Cardiac atrium fibroblast (primary cell): ENCODE data around the genes RAB11FIP5, NOTO and BOLA3.

GRCh38 chr2:72354712-72355033 is 207.0 kb upstream of the CYP26B1 start:
- RAMPAGE, long total RNA: no peak

DNA sequence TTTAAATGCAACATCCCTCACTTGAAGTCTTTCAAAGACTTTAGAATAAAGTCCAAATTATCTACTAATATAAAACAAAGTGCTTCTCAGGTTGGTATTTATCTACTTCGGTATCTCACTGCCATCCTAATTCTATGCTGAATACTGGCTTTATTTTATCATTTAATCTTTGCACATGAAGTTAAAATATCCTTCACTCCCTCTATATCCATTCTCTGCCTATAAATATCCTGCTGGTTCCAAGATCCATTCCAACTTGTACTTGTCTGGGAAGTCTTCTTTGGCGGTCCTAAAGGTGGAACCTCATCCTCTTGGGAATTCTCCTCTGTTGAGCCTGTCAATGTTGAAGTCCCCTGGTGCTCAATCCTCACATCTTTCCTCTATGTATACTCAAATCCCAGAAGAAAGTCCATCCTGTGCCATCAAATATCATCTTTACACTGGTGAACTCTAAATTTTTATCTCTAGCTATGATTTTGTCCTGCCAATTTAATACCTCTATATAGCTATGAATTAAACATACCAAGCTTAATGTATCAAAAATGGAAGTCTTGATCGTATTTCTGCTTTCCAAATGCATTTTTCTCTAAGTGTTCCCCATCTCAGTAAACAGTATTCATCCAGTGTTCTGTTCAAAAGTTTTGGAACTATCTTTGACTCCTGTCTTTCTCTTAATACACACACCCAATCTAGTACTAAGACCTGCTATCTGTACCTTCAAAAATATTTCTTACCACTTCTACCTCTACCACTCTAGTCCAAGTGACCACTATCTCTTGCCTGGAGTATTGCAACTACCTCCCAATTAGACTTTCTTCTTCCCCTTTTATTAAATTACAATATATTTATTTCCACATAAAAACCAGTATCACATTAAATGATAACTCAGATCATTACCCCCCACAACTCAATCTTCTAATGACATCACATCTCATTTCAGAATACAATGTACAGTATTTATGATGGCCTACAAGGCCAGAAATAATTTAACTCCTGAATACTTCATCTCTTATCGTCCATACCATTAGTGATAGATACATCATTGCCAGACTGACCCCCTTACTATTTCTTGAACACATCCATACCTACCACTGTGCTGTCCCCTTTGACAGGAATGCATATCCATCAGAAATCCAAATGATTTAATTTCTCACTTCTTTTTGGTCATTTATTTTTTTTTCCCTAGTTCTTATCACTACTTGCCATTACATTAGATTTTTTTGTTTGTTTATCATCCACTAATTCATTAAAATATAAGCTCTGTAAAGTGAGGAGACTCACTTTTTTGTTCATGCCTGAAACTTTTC is 329.5 kb upstream of the CYP26B1 start:
- RAMPAGE, long total RNA: no peak

DNA sequence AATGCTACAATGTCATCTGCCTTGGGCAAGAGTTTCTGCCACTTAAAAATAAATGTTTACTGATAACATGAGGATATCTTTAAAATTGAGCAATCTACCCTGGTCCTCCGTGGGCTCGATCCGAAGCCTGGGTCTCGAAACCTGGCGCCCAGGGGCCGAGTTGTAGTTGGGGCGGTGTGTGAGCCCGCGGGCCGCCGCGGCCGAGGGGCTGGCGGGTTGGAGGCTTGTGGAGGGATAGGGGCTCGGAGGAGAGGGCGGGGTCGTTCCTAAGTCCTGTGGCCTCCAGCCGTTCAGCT is 2.4 kb downstream of the EMX1 start:
- RAMPAGE, long total RNA: no peak

- RAMPAGE, long total RNA: no peak
These were observed 18.0 kb downstream of the SFXN5 start for GRCh38 chr2:73053303-73054046.

DNA sequence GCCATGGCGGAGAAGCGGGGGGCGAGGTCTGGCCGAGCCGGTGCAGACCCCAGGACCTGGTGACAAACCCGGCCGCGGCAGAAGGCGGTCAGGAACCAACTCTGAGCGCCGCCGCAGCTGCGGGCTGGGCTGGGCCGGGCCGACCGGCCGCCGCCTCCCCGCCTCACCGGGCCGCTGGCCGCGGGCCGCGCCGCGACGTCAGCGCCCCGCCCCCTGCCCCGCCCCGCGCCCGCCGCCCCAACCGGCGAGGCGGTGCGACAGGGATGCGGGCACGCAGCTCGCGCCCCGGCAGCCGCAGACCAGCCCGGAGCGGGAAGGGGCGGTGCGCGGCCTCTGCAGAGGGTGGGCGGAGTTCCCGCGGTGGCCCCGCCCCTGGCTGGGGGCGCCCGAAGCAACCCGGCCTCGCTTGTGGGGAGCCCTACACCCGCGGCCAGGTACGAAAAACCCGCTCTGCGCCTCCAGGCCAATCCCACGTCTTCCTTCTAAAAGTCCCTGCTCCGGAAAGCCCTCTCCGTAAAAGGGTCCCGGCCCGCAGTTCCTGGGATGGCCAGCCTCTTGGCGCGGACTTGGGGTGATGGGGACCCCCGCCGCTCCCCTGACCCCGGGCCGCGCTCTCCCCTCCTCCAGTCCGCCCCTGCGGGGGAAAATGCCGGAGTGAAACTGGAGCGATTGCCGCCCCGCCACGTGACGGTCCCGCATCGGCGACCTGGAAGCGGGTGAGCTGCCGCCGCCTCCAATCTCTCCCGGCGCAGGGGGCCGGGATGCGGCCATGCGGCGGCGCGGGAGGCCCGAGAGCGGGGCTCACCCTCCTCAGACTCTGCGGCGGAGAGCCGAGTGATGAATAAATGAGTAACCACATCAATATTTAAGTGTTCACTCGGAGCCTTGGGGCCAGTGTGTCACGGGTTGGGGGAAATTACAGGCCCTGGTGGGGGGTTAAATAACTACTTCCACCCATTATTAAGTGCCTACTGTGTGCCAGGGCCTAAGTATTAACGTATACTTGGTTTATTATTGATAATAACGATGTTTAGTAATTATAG is at the start of gene RAB11FIP5:
TSS of gene RAB11FIP5 (minus strand) at position 176 of the 1,043 bp plus-strand sequence.
- RAMPAGE, long total RNA: no peak

- RAMPAGE, long total RNA: no peak
These were observed at the start of gene NOTO for GRCh38 chr2:73202073-73202732. NOTO (plus strand) TSS chr2:73202574.

DNA sequence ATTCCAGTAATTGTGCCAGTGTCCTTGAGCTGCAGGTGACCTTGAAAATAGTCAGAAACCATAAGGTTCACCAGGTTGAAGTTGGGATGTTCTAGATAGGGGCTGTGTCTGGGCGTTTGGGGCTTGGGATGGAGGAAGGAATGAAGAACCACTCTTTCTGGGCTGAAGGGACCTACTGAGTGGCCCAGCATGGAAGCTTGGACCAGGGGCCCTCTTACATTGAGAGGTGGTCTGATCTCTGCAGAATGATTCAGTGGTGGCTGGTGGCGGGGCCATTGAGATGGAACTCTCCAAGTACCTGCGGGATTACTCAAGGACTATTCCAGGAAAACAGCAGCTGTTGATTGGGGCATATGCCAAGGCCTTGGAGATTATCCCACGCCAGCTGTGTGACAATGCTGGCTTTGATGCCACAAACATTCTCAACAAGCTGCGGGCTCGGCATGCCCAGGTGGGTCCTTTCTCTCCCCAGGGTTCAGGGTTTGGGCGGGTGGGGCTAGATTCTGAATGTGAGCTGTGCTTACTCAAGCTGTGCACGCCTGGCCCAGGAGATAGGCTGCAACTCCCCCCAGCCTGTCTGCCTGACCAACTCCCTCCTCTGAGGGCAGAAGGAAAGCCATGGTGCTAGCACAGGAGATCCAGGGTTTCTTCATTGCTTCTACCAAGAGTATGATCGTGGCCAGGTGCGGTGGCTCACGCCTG is 17.0 kb downstream of the CCT7 start:
- RAMPAGE, long total RNA: no peak

GRCh38 chr2:73701753-73702378 is 35.3 kb downstream of the TPRKB start:
- RAMPAGE, long total RNA: no peak

- RAMPAGE, long total RNA: no peak
These were observed 9.5 kb upstream of the TPRKB start for GRCh38 chr2:73746617-73747080.

- RAMPAGE, long total RNA: no peak
These were observed 22.7 kb upstream of the ACTG2 start for GRCh38 chr2:73870075-73870600.

- RAMPAGE, long total RNA: no peak
These were observed 726 bp upstream of the DGUOK start for GRCh38 chr2:73925755-73926553.

GRCh38 chr2:73987326-73987999 is 2.8 kb downstream of the TET3 start:
- RAMPAGE, long total RNA: no peak

- RAMPAGE, long total RNA: no peak
These were observed 13.7 kb downstream of the TET3 start for GRCh38 chr2:73998144-73999033.

- RAMPAGE, long total RNA: no peak
These were observed 17.5 kb downstream of the BOLA3 start for GRCh38 chr2:74130179-74130686.

DNA sequence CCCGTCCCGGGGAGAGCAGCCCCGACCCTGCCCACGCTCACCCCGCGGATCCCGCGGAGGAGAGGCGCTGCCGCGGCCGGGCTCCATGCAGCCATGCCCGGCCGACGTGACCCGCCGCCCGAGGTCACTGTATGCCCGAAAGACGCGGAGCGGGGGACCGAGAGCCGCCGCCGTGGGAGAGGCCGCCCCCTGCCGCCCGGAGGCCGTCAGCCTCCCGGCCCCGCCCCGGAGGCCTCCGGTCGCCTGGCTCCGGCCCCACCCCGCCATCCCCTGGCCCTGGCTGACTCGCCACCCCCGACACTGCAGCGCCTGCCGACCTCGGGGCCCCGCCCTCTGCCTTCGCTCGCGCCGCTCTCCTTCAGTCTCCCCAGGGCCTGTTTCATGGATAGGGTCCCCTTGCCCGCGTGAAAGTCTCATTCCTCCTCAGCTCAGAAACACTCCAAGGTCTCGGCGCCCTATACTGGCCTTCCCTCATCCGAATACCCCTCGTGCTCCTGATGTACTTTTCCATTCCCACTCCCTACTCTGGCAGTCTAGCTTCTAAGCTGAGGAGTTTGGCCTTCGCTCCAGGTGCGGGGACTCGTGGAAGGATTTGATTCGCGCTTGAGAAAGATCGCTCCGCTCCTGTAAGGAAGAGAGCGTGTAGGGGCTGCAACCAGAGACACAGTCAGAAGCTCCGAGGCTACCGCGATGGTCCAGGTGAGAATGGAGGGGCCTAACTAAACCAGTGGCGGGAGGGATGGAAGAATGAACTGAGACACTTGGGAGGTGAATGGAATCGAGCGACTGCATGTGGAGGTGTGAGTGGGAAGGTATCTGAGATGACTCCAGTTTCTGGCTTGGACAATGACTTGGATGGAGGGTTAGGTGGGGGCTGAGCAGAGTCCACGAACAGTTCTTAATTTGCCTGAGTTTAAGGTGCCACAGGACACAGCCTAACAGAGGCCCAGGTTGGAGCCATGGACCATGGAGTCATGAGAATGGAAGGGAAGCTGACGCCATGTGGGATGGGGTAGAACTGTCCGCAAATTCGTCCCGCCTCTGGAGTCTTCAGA is at the start of gene BOLA3:
TSS of gene BOLA3 (minus strand) at position 133 of the 1,055 bp plus-strand sequence.
- RAMPAGE, long total RNA: start-site peak on the minus strand centred at position 118 of the sequence, 40 bp wide, 1,369 and 40 reads in 2 replicates

GRCh38 chr2:74152182-74152709 is 4.5 kb upstream of the BOLA3 start:
- RAMPAGE, long total RNA: no peak

GRCh38 chr2:74383166-74383641 is 3.1 kb upstream of the DCTN1 start:
- RAMPAGE, long total RNA: no peak

- RAMPAGE, long total RNA: no peak
These were observed 5.6 kb downstream of the C2orf81 start for GRCh38 chr2:74415785-74416157.

DNA sequence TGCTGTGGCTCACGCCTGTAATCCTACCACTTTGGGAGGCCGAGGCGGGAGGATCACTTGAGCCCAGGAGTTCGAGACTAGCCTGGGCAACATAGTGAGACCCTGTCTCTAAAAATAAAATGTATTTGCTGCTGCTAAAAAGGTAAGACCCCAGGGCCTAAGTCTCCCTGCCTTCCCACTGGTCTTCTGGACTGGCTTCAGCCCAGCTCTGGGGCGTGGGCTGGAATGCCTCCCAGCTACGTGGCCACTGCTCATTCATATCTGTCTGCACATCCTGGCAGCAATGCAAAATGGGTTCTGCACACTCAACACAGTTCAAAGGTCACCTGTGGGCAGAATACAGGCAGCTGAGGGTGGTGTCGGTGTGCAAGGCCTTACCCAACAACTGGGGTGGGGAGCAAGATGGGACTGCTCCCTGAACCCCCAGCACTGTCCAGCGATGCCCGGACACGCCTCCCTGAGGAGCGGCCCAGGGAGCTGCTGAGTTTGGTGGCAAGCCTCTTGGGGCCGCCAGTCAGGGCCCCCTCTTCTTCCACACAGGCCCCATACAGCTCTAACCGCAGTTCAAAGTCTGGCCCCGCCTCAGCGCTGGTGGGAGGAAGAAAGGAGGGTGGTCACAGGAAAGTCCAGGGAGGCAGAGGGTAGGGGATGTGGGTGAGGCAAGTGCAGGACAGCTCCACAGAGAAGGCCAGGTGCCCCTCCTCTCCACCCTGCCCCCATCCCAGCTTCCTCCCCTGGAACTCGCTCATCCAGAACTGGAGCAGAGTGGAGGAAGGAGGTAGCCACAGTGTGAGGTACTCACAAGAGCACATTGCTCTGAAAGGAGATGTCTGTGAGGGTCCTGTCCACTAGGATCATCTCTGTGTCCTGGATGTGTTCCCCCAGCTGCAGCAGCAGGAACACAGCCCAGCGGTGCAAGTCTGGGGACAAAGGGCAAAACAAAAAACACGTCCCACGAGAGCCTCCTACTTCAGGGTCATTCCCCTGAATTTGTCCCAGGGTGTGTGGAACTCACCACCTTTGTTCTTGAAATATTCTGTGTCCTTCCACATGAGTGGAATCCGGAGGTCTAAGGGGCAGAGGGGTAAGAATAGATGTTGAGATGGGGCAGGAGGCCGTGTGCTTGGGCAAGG is 8.3 kb downstream of the WDR54 start:
- RAMPAGE, long total RNA: no peak

GRCh38 chr2:74440249-74441350 is 1.1 kb downstream of the RTKN start:
- RAMPAGE, long total RNA: no peak